ENCODE data around the genes RAB30, TMEM126B and CREBZF.

GRCh38 chr11:77622255-77622716, 15.3 kb downstream of the CLNS1A start:
- PRO-cap, result no peak
- RAMPAGE, long total RNA, result no peak

DNA sequence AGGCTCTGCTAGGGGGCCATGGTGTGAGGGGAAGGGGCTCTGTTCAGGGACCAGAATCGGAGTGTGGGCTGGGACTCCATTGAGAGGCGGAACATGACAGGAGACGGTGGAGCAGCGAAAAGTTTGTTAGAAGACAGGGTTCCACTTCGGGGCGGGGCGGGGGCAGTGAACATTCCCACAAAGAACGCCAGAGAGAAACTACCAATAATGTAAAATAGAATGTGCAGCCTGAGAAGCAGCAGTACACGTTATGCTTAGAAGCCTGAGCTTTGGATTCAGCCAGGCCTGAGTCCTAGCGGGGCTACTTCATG, 585 bp downstream of the AAMDC start:
- PRO-cap, result no peak
- RAMPAGE, long total RNA, result no peak

- PRO-cap, result no peak
- RAMPAGE, long total RNA, result no peak
Measured at GRCh38 chr11:78160373-78160984, 21.1 kb upstream of the ALG8 start.

GRCh38 chr11:78192381-78192886, 3.7 kb downstream of the USP35 start:
- PRO-cap, result no peak
- RAMPAGE, long total RNA, result no peak

DNA sequence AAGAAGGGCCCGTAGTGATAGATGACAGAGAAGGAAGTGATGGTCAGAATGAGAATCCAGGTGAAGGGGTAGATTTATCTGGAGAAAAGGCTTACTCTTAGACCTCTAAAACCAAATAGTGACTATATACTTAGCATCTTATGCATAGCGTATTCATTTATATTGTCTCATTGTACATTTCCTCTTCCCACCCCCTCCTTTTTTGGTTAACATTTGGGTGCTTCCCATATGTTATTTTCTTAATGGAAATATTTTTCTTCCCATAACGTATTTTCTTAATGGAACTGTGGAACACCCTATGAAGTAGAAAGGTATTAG, 87.1 kb downstream of the GAB2 start:
- PRO-cap, result no peak
- RAMPAGE, long total RNA, result no peak

- PRO-cap, result no peak
- RAMPAGE, long total RNA, result no peak
Measured at GRCh38 chr11:78352231-78352904, 65.3 kb downstream of the GAB2 start.

DNA sequence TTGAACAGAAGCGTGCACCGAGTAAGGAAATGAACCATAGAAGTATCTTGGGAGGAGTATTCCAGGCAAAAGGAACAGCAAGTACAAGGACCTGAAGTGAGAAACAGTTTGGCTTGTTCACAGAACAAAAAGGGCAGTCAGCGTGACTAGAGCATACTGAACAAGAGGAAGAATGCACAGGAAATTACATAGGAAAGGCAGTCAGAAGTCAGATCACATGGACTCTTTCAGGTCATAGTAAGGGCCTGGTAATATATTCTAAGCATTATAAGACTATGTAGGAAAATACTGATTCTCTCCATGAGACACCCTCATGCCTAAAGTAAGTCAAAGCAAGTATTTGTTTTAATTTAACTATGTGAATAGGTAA, 52.3 kb upstream of the GAB2 start:
- PRO-cap, result no peak
- RAMPAGE, long total RNA, result no peak

DNA sequence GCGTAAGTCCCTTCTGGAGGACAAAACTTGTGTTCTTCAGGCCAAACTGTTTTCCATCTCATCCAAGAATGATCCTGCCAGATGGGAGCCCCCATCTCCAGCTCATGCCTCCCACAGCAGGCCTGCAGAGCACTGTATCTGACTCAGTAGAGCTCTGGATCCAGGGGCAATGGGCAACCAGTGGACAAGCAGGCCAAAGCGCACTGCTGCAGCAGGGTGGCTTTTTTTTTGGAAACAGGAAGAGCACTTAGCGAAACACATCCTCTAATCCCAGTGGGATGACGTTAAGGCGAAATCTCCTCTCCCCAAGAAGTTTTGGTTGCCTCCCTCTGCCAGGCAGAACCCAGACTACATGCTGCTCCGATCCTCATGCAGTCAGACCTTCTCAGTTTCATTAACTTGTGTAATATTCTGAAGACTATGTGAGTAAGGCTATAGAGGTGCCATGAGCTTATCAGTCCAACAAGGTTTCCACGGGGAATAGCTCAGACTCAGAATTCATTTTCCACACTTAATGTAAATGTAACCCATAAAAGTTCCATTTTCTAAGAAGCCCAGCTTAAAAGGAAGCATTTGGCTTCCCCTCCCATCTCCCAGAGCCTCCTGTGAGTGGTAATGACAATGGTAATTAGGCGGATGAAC, 81.3 kb upstream of the NARS2 start:
- PRO-cap, result no peak
- RAMPAGE, long total RNA, result no peak

DNA sequence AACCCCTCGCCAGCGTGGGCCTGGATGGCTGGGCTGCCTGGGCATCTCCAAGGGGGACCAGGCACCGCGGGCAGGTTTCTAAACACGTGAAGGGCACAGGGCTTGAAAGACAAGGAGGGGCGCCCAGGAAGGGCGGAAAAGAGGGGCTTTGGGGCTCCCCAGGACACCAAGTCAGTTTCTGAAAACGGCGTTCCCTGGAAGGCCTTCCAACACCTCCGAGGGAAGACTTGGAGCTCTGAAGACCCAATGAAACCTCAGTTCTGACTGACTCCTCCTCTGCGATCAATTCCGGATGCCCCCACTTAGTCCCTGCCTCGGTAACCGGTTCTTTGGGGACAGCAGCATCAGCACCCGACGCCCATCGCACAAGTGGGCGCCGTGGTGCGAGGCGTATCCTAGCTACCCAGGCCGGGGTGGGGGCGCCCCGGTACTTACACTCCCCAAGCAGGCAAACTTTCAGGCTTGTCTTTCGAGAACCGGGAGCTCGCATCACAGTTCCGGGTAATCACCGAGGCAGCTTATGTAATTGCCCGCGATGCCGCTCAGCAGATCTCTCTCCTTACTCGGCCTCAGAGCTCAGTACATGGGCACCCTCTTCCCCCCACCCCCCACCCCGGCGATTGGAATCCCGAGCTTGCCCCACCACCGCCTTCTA, 2.2 kb downstream of the TENM4 start:
- PRO-cap, result no peak
- RAMPAGE, long total RNA, result no peak

DNA sequence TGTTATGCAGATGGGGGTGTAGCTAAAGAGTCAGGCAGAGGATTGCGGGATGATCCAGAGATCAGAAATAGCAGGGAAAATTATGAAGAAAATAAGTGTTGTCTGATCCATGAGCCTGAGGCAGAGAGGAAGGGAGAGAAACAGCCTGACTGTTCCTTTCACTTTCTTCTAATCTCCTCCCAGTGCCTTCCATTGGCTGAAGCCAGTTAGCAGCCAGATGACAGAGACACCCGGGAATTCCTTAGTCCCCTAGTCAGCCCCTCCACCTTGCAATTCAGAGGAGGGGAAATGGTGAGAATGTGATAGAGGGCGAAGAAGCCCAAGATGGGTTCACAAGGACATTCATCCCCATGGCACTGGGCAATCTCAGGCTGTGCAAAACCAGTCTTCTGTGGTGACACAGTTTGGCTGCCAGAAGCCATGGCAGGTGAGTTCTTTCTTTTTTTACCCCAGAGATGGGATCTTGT, 533.4 kb upstream of the TENM4 start:
- PRO-cap, result no peak
- RAMPAGE, long total RNA, result no peak

DNA sequence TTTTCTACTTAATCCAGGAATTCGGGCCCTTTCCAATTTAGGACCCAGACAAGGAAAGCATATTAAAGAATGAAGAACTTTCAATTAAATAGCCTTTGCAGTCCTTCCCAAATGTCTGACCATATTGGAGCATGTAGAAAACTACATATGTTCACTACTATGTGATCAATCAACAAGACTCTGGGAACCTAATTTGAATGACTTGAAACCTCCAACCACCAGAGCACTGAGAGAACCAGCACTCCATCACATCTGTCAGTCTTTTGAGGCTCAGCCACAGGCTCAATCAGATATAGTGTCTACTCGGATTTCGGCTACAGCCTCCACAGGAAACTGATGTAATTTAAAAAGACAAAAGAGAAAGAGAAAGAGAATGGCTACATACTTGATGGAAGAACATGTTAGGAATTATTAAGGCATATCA, 859.1 kb downstream of the FAM181B start:
- PRO-cap, result no peak
- RAMPAGE, long total RNA, result no peak

GRCh38 chr11:82732223-82733021, 1.2 kb downstream of the FAM181B start:
- PRO-cap, result no peak
- RAMPAGE, long total RNA, result no peak

DNA sequence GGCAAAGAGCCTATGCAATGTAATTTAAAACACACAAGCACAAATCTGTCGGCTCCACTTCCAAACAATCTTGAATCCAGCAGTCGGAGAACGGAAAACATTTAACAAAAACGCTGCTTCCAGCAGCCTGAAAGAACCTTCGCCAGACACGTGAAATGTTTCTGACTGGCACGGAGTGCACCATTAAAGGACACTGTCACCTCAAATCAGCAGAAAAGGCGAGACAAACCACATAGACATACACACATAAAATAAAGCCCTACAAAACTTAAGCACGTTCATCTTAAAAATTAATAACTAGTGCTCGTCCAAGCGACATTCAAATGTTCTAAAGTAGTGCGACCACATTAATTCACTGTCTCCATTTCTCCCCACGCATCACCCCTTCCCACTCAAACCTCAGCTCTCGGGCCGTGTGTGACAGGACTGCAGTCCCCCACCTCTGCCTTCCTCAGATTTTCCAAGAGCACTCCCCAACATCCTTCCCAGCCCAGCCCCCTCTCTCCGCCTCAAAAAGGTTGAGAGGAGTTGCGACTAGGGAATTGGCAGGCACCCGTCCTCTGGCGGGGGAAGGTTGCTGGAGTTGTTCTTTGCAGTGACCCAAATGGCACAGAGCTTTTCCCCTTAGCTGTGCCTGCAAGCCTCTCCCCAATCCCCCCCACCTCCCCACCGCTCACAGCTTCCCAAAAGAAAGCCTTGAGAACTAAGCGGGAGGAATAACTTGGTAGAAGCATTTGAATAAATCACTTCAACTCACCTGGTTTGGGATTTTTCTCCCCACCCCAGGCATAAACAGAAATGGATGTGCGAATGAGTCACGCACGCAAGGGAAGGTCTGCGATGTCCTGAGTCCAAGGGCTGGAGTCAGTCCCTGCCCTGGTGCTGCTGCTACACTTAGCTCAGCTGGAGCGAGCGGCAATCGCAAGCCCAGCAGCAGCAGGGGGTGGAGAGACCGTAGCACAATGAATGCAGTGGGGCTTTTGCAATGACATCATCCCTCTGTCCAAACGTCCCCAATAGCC, at the start of gene RAB30:
Gene RAB30 (minus strand): TSS at position 964 of the 1,022 bp plus-strand sequence.
- PRO-cap, result bidirectional peak, plus-strand start at position 212 of the sequence, minus-strand start at position 72 of the sequence; bidirectional peak, plus-strand start at position 521 of the sequence, minus-strand start at position 450 of the sequence; bidirectional peak, plus-strand start outside the sequence, minus-strand start at position 964 of the sequence
- RAMPAGE, long total RNA, result no peak

DNA sequence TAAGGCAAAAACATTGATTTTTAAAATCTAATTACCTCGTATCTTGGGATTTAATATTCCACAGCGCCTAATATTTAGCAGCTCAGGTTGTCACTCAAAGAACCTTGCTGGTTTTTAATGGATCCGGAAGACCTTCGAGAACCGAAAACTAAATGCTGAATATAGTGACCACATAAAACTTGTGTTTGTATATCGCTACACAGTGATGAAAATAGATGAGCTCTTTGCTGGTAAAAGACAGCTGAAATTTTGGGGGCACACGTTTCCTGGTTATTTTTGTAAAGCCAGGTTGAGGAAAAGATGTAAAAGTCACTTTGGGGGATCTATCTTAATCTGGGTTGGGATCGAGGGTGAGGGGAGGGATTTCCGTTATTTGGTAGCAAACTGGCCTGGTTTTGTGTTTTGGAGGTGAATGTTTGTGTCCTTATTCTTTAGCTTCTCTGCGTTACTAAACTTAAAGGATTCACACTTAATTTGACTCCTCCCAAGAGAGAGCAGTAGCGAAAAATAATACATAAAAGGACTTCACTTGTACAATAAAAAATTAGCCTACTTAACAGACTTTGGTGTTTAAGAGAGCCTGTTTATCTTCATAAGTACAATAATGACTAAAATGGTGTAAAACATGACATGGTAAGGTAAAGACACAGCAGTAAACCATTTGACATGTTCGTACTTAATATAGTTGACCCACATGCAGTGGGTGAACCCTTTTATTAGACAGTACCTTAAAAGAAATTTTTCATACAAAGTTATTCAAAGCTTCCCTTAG, 2.6 kb downstream of the PCF11 start:
- PRO-cap, result no peak
- RAMPAGE, long total RNA, result no peak

DNA sequence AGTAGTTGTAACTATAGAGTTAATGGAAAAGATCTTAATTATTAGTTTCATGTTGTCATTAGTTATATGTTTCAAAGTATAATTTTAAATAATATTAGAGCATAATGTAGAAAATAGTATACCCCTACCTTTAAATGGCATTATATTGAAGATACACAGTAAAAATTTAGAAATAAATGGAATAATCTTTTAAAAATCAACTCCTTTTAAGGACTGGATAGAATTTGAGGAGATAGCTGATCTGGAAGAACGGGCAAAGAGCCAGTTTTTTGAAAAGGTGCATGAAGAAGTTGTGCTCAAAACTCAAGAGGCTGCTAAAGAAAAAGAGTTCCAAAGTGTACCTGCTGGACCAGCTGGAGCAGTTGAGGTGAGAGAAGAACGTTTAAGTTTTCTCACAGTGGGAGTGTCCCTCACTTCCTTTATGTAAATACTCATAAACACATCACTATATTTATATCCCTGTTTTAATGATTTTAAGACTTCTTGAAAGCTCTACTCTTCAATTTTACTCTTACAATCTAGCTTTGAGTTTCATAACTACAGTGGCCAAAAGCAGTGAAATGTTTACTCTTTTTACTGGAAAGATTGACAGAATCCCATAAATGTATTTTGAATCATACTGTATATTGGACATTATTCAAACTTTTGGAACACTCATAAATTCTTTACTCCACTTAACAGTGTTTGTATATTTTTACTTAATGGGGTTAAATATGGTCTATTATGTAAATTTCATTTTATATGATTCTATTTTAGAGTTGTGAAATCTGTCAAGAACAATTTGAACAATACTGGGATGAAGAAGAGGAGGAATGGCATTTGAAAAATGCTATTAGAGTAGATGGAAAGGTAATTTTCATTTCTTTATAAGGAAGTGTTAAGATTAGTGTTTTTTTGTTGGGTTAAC, 11.6 kb upstream of the ANKRD42 start:
- PRO-cap, result no peak
- RAMPAGE, long total RNA, result no peak

GRCh38 chr11:83587440-83588170, 301.4 kb upstream of the CCDC90B start:
- PRO-cap, result no peak
- RAMPAGE, long total RNA, result no peak

DNA sequence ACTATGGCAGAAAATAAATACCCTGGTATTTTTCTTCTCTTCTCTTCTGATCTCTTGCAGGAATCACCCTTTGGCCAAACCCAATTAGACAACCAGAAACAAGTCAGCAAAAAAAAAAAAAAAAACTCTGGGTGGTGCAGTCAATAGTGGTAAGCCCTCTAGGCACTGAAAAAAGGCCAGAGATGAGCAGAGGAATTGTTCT, 824.7 kb downstream of the DLG2 start:
- PRO-cap, result unidirectional peak, plus-strand start at position 115 of the sequence
- RAMPAGE, long total RNA, result no peak

DNA sequence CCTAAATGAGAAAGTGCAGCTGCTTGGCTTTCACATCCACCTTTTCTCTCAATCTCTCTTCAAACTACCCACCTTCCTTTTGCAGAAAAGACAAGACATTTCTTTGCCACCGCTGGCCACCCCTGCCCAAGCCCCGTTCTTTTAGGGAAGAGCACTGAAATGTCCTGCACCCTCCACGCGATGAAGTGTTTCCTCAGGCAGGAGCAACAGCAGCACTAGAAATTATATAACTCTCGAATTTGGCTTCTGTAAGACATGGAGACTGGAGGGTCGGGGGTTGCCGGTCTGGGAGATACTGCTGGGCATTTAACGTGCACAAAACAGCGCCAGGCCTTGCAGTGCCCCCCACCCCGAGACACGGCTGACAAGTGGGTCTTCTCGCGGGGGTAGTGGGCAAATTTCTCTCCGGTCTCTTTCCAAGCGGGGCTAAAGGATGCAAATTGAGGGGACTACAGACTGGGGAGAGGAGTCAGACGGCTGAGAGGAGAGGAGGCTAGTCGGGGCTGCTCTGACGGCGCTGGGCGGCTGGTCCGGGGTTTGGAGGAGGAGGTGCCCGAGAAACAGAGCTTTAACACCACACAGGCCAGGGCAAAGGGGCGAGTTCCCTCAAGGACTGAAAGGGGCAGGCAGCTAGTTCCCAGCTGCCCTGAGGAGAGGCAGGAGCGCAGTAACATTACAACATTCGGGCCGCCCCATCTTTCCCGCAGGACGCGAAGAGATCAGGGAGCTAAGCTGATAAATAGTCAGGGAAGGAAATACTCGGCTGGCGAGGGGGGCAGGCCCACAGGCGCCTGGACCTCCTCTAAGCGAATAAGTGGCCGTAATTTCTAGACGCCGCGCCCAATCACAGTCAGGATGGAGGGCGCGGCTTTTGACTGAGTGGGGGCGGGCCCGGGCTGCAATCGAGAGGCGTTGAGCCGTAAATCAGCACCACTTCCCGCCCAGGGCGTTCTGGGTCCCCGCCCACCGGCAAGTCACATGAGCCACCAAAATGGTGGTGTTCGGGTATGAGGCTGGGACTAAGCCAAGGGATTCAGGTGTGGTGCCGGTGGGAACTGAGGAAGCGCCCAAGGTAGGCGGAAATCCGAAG, at the start of gene TMEM126B:
Gene TMEM126B (plus strand): TSS at position 977 of the 1,090 bp plus-strand sequence.
- PRO-cap, result bidirectional peak, plus-strand start at position 472 of the sequence, minus-strand start at position 182 of the sequence; bidirectional peak, plus-strand start at position 979 of the sequence, minus-strand start at position 712 of the sequence
- RAMPAGE, long total RNA, result start-site peak on the plus strand centred at position 977 of the sequence, 25 bp wide, 1,193 and 516 reads in 2 replicates

DNA sequence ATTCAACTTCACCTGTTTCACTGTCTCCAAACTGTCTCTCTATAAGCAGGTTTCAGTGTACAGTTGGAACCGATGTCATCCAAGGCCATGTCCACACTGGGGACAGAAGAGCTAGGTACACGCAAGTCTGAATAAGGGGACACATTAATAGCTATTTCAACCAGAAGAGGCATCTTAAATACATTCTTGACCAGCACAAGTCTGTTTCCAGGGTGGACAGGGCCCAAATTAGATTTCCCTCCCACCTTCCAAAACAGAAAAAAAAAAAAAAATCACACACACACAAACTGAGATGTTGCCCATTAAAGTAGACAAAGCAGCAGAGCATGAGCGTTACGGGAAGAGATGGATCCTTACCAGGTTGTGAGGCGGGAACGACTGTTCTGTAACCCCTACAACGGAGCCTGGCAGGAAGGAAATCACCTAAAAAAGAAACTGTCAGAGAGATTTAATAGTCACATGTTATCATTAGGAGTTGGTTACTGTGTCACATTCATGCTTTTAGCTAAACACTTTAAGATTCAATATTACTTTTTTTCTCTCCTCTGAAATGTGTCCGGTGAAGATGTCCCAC, 1.7 kb downstream of the CREBZF start:
- PRO-cap, result no peak
- RAMPAGE, long total RNA, result no peak

DNA sequence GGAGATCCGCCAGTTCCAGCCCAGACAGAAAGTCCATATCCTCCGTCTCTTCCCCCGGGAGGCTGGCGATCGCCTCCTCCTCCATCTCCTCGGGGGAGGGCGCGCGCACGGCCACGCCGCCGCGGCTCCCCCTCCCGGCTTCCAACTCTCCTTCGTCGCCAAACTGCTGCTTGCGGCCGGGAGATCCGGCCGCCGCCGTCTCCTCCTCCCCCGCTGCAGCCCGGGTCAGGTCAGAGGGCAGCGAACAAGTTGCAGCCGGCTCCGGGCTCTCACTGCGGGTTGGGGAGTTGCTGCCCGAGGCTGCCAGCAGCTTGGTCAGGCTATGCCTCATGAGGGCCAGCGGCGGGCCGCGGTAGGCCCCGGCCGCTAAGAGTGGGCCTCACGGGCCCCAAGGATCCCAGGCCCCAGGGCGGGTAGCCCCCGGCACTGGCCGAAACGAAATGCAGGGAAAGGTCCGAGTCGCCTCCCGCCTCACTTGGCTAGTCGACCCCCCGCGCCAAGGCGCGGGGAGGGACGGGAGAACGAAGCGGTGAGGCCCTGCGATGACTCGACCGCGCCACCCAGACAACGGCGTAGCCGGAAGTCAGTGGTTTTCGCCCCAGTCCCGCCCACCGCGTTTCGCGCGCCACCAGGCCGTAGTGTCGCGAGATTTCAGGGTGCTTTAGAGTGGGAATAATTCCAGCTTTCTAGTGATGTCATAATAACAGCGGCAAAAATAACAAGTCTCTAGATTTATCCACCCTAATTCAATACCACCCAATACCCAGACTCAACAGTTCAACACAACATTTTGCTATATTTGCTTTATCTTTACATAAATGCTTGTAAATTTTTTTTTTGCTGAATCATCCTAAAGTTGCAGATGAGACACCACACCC, at the start of gene CREBZF:
Gene CREBZF (minus strand): TSS at position 585 of the 878 bp plus-strand sequence.
- PRO-cap, result bidirectional peak, plus-strand start at position 169 of the sequence, minus-strand start at position 157 of the sequence; bidirectional peak, plus-strand start at position 272 of the sequence, minus-strand start at position 222 of the sequence; bidirectional peak, plus-strand start at position 689 of the sequence, minus-strand start at position 558 of the sequence
- RAMPAGE, long total RNA, result start-site peak on the minus strand centred at position 552 of the sequence, 29 bp wide, 89 and 121 reads in 2 replicates

All from urinary bladder (tissue), 3 donors.